Diencephalon (tissue), 2 donors: ENCODE data around the gene CNTNAP4.

DNA sequence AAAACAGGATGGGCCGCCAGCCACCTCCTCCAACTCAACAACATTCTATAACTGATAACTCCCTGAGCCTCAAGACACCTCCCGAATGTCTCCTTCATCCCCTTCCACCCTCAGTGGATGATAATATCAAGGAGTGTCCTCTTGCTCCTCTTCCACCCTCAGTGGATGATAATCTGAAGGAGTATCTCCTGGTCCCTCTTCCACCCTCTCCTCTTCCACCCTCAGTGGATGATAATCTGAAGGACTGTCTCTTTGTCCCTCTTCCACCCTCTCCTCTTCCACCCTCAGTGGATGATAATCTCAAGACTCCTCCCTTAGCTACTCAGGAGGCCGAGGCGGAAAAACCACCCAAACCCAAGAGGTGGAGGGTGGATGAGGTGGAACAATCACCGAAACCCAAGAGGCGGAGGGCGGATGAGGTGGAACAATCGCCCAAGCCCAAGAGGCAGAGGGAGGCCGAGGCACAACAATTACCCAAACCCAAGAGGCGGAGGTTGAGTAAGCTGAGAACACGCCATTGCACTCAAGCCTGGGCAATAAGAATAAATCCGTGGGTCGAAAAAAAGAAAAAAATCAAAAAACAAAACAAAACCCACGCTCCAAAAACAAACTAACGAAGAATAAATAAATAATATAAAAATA, 15.5 kb downstream of the NPIPB15 start:
- RAMPAGE, long total RNA: no peak

- RAMPAGE, long total RNA: no peak
Measured at GRCh38 chr16:74583973-74584690, 22.8 kb downstream of the GLG1 start.

GRCh38 chr16:74591906-74592491, 14.9 kb downstream of the GLG1 start:
- RAMPAGE, long total RNA: no peak

GRCh38 chr16:74868467-74869112, 94.0 kb upstream of the FA2H start:
- RAMPAGE, long total RNA: no peak

DNA sequence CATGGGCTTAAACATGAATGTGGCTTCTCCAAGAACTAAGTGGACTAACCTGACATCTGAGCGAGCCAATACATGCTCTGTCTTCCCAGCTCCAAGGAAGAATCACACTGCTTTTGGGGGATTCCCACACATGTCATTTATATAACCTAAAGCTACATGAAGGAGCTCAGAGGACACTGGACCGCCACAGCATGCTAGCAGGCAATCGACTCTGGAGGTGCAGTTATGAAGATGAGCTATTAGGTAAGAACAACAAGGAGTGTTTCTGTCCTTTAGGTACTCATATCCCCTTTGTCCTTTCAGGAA, 96.4 kb downstream of the WDR59 start:
- RAMPAGE, long total RNA: no peak

DNA sequence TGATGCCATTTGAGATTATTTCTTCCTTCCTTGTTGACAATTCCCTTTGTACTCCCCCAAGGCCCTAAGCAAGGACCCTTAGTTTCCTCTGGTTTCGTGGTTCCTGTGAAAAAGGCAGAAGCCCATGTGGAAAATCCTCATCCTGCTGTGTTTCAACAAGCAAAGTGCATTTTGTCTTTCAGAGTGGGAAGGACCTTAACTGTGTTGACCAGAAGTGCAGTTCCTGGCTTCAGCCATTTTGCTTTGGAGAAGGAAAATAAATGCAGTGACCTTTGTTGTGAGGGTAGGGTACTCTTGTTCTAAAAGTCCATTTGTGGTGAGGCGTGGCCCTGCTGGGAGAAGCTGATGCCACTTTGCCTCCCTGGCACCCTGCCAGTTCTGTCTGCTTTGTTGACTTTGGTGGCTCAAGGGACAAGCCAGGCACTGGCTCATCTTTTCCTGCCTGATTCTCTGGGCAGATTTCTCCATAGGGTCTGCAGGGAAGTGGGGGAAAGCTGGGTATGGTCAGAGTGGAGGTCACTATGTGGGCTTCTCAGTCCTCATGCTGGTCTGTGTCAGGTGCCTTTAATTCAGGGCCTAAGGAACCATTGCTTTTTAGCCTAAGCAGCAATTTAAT, 55.3 kb downstream of the ZNRF1 start:
- RAMPAGE, long total RNA: no peak

DNA sequence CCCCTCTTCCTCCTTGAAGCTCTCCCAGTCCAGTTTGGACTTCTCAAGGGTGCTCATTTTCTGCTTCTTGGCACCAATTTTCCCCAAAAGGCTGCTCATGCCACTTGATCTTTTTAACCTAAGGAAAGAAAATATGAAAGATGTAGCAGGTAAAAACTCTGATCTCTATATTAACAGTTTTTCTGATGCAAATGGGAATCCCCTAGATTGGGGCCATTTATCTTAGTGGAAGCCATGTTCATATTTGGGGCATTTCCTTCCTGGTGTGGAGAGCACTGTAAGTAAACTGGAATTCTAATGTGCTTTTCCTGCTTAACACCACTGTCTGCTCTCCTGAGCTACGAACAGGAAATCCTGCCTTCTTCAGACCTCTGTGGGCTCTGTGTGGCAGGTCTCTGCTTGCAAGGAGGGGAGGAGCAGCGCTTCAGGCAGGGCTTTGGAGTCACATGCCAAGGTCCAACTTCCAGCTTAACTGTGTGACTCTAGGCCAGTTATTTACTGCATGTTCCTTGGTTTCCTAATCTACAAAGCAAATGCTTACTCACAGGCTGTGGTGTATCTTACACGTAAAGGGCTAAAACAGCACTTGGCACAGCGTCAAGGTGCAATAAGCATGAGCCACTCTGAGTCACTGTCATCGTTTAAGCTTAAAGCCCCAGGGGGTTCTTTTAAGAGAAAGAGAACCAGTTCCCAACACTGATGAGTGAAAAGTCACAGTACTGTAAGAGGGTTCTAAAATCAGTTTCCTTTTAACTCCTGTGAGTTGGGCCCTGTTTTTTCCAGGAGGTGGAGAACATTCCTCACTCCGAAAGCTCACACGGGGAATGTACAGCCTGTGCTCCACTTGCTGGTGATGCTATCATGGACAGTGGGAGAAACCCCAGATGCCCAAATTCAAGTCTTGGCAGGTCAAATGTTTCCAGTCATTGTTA, 53.9 kb upstream of the BCAR1 start:
- RAMPAGE, long total RNA: no peak

DNA sequence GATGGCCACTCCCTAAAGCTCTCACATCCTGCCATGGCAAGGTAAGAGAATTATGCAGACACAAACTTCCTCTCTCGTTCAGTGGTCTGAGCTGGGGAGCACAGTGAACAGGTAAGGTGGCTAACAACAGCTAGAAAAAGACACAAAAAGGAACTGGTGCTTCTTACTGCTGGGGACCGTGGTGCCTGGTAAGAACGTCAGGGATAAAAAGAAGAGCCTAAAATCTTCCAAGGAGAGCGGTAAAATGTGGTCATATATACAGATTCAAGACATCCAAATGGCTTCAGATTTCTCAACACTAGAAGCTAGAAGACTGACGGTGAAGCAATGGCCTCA, 75.0 kb upstream of the BCAR1 start:
- RAMPAGE, long total RNA: no peak

- RAMPAGE, long total RNA: no peak
Measured at GRCh38 chr16:75434316-75434924, 1.1 kb upstream of the CFDP1 start.

GRCh38 chr16:75462848-75463290, 1.6 kb downstream of the TMEM170A start:
- RAMPAGE, long total RNA: no peak

- RAMPAGE, long total RNA: no peak
Measured at GRCh38 chr16:75483107-75483757, 12.0 kb downstream of the CHST6 start.

DNA sequence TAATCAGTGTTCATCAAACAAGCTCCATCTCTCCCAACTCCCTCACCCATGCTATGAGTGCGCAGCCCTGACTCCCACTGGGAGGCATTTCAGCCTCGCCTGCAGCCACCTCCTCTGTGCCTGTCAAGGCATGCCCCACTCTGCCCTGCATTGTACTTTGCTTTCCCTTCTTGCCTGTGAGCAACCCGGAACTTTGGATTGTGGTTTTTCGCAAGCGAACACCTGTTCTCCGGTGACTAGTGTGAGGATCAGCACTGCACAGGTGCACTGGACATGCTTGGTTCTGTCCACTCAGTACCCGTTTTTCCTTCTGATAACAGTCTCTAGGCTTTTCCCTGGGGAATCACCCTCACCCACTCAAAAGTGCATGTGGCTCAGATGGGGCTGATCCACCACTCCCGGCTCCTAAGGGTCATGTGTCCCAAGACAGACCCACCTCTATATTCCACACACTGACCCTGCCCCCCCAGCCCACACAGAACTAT, 9.1 kb downstream of the CHST6 start:
- RAMPAGE, long total RNA: no peak

- RAMPAGE, long total RNA: no peak
Measured at GRCh38 chr16:75516913-75517684, 18.8 kb downstream of the CHST5 start.

DNA sequence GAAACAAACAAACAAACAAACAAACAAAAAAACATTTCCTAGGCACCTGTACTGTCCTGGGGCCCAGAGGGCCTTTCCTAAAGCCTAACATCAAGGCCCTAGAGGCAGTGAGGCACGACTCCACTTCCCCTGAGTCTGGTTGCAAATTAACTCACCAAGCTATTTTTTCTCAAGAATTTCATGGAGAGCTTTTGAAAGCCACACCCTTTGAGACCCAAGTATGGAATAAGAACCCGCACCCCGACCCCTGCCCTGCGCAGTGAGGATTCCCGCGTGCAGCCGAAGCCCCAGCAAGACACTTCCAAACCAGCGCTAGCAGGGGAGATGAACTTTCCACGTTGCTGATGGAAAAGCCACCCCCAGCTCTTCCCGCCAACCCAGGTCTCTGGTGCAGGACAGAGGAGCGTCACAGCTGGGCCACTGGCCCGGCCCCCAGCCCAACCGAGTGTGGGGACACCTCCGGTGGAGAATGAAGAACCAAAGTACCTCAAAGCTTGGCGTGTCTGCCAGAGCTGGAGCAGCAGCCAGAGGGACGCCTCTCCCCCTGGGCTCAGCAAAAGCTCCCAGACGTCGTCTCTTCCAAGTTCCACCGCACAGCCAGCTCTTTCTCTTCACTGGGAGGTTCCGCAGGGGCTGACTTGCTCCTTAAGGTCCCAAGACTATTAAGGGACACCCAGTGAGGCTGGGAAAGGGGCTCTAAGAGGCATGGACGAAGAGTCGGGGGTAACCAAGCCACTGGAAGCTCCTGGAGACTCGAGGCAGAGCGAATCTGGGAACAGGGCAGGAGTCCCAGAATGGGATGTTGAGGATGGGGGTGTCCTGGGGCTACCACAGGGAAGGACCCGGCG, 1.0 kb downstream of the CHST5 start:
- RAMPAGE, long total RNA: no peak

DNA sequence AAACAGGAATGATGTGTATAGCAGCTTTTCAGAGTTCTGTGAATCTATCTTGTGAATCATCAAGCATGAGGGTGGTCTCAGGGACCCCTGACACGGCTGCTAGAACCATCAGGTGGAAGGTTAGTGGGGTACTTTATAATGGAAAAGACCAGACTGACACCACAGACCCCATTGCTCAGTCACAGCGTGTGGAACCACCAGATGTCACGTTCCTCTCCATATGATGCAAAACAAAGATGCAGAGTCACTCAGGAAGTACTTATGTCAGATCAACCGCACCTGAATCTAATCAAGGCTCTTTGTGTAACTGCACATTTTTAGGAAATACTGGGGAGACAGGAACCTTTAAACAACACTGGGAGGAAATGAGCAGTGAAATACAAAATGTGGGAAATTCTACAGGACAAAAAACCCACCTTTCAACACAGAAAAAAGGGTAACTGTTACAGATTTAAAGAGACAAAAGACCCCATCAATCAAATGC, 28.3 kb downstream of the GABARAPL2 start:
- RAMPAGE, long total RNA: no peak

DNA sequence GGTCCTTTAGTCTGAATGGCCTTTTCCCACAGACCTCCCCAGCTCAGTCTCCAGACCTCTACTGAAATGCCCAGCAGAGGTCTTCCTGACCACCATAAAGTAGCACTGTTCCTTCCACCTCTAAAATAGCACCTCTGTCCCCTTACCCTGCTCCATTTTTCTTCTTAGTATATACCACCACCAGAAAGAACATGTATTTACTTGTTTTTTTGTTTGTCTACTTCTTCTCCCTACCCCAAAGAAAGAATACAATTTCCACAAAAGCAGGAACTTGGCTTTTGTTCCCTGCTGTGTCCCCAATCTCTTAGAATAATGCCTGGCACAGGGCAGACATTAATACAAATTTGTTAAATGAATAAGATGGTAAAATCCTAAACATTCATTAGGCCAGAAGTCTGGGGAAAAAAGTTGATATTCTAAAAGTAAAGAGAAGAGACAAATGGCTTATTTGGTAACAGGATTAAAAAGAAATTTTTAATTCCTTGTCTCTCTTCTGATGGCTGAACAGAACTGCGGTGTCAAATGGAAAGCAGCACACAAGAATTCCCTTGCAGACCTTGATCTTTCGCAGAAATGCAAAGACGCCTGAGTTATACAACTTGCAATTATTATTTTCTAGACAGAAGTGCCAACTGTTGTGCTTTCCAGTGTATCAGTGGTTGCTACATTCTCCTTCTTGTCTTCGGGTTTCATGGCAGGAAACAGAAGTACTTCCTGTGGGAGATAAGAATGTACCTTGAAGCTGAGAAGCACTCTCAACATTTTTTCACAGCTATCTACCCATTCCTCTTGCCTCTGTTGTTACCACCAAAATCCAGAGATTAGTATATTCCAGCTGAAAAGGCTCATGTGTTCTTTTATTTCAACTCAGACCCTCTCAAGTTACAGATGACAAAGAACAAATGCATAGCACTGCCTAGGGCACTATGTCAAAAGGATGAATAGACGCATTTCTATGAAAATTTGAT, 4.5 kb upstream of the ADAT1 start:
- RAMPAGE, long total RNA: no peak

- RAMPAGE, long total RNA: no peak
Measured at GRCh38 chr16:75656938-75657638, 9.5 kb downstream of the TERF2IP start.

- RAMPAGE, long total RNA: start-site peak on the plus strand at chr16:76277248-76277597, 1,236 and 673 reads in 2 replicates
Measured at GRCh38 chr16:76277190-76277686, at the start of gene CNTNAP4. Gene CNTNAP4, plus strand, starts transcription at chr16:76277401.

- RAMPAGE, long total RNA: no peak
Measured at GRCh38 chr16:76509436-76509703, 232.2 kb downstream of the CNTNAP4 start.

- RAMPAGE, long total RNA: no peak
Measured at GRCh38 chr16:77234373-77235059, 35.3 kb downstream of the SYCE1L start.